HT1080 (cell line): ENCODE measurements around the gene DEAF1.

RAMPAGE:
- cytosol, long total RNA = no peak
- long total RNA = no peak
- nucleus, long total RNA = no peak
These were observed 14.6 kb downstream of the DEAF1 start for GRCh38 chr11:680385-680927.

GRCh38 chr11:695130-695472 is at the start of gene DEAF1:
Gene DEAF1 (minus strand): TSS chr11:695222.
RAMPAGE:
- cytosol, long total RNA = no peak
- long total RNA = no peak
- nucleus, long total RNA = no peak

DNA sequence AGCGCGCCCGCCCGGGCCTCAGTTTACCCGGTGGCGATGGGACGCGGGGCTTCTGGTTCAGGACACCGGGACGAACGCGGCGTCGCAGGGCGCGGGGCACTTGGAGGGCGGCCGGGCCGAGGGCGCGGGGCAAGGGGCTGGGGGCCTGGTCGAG is 157 bp downstream of the EPS8L2 start:
RAMPAGE:
- cytosol, long total RNA = no peak
- long total RNA = no peak
- nucleus, long total RNA = no peak

DNA sequence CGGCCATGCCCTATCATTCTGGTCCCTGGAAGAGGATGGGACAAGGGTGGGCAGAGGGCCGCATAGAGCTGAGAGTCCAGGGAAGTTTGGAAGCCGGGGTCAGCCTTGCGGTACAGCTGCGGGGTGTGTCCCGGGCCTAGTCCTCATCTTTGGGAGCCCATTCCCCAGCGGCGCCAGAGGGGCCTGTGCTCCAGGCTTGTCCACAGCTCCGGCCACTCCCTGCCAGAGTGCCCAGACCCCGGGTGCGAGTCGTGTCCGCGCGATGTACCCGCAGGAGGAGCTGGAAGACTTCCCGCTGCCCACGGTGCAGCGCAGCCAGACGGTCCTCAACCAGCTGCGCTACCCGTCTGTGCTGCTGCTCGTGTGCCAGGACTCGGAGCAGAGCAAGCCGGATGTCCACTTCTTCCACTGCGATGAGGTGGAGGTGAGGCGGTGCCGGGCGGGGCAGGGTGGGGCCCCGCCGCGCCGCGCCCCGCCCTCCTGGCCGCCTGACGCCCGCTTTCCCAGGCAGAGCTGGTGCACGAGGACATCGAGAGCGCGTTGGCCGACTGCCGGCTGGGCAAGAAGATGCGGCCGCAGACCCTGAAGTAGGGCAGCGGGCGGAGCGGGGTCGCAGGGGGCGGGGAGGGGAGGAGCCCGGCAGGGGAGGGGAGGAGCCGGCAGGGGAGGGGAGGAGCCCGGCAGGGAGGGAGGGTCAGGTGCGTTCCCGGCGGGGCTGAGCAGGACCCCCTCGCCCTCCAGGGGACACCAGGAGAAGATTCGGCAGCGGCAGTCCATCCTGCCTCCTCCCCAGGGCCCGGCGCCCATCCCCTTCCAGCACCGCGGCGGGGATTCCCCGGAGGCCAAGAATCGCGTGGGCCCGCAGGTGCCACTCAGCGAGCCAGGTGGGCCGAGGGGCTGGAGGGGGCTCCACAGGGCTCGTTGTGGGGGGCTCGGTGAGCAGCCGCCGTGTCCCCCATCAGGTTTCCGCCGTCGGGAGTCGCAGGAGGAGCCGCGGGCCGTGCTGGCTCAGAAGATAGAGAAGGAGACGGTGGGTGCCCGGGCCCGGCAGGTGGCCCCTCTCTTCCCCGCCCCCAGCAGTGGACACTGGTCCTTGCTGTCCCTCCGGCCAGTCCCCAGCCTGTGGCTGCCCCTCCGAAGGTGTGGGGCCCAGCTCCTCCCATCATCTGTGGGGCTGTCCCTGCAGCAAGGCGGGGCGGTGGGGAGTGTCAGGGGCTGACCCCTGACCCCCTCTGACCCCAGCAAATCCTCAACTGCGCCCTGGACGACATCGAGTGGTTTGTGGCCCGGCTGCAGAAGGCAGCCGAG is 14.7 kb downstream of the EPS8L2 start:
RAMPAGE:
- cytosol, long total RNA = no peak
- long total RNA = no peak
- nucleus, long total RNA = no peak

RAMPAGE:
- cytosol, long total RNA = no peak
- long total RNA = no peak
- nucleus, long total RNA = no peak
These were observed 9.3 kb upstream of the TALDO1 start for GRCh38 chr11:737889-738408.

GRCh38 chr11:813153-814142 is 3.7 kb downstream of the RPLP2 start:
RAMPAGE:
- cytosol, long total RNA = no peak
- long total RNA = no peak
- nucleus, long total RNA = no peak

RAMPAGE:
- cytosol, long total RNA = no peak
- long total RNA = no peak
- nucleus, long total RNA = no peak
These were observed 2.6 kb downstream of the POLR2L start for GRCh38 chr11:839571-840195.

DNA sequence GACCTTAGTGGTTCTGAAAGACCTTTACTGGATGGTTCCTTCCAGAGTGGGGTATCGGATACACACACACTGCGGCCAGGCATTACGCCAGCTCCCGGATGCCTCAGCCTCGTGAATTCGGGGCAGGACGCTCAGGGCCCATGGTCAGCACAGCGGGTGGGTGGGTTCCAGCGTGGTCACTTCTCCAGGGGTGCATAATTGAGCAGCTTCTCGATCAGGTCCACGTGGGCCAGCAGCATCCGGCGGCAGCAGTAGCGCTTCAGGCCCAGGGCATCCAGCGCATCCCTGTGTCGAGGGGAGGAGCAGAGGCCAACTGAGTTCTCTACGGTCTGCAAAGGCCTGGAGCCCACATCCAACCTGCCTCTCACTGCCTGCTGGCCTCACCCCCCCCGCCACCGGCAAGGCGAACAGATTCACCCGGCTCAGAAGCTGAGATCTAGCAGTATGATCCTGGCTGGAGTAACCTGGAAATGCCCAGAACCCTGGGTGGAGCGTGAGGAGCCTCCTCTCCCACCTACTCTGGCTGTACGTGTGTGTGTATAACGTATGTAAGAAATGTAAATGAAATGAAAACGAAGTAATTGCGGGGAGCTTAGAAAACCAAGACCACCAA is 2.0 kb downstream of the POLR2L start:
RAMPAGE:
- cytosol, long total RNA = no peak
- long total RNA = no peak
- nucleus, long total RNA = no peak

RAMPAGE:
- cytosol, long total RNA = no peak
- long total RNA = no peak
- nucleus, long total RNA = no peak
These were observed 6.8 kb downstream of the TSPAN4 start for GRCh38 chr11:849223-850119.

DNA sequence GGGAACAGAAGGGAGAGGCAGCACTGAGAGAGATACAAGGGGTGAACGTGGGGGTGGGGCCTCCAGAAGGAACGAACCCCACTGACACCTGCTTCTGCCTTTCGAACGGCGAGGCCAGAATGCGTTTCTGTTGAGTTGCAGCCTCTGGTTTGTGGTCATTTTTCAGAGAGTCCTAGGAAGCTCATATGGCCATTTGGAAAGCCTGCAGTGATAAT is 6.2 kb upstream of the CHID1 start:
RAMPAGE:
- cytosol, long total RNA = no peak
- long total RNA = no peak
- nucleus, long total RNA = no peak

DNA sequence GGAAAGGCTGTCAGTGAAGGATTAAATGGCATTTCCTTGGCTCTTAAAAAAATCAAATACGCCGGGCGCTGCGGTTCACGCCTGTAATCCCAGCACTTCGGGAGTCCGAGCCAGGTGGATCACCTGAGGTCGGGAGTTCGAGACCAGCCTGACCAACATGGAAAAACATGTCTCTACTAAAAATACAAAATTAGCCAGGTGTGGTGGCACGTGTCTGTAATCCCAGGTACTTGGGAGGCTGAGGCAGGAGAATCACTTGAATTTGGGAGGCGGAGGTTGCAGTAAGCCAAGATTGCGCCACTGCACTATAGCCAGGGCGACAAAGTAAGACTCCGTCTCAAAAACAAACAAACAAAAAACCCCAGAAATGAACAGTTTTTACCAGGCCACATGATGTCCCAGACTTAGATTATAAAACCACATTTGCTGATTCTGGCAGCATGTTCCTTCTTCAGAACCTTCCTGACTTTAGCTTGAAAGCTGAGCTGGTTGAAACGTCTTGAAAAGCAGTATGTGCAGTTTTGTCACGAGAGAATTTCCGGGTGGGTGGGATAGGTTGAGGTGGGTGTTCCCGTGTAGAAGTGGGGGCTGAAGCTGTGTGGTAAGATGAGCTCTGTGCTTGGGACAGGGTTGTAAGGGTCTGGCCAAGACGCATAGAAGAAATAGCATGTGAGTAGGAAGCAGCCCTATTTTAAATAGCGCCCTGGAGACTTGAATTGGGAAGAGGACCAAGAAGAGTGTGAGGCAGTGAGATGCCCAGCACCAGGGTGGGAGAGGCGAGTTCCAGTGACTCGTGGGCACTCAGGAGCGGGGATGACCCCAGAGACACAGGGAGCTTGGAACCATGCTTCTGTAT is 7.5 kb downstream of the AP2A2 start:
RAMPAGE:
- cytosol, long total RNA = no peak
- long total RNA = no peak
- nucleus, long total RNA = no peak

DNA sequence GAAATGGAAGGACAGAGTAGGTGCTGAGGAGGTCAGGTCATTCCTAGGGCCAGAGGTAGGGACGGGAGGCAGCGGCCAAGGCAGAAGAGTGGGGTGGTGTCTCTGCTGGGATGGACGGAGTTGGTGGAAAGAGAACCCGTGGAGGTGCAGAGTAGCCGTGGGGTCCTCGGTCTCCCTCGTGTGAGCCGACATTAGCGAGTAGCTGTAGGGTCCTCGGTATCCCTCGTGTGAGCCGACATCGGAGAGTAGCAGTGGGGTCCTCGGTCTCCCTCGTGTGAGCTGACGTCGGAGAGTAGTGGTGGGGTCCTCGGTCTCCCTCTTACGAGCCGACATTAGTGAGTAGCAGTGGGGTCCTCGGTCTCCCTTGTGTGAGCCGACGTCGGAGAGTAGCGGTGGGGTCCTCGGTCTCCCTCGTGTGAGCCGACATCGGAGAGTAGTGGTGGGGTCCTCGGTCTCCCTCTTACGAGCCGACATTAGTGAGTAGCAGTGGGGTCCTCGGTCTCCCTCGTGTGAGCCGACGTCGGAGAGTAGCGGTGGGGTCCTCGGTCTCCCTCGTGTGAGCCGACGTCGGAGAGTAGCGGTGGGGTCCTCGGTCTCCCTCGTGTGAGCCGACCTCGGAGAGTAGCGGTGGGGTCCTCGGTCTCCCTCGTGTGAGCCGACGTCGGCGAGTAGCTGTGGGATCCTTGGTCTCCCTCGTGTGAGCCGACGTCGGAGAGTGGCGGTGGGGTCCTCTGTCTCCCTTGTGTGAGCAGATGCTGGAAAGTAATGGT is 49.6 kb downstream of the AP2A2 start:
RAMPAGE:
- cytosol, long total RNA = no peak
- long total RNA = no peak
- nucleus, long total RNA = no peak

DNA sequence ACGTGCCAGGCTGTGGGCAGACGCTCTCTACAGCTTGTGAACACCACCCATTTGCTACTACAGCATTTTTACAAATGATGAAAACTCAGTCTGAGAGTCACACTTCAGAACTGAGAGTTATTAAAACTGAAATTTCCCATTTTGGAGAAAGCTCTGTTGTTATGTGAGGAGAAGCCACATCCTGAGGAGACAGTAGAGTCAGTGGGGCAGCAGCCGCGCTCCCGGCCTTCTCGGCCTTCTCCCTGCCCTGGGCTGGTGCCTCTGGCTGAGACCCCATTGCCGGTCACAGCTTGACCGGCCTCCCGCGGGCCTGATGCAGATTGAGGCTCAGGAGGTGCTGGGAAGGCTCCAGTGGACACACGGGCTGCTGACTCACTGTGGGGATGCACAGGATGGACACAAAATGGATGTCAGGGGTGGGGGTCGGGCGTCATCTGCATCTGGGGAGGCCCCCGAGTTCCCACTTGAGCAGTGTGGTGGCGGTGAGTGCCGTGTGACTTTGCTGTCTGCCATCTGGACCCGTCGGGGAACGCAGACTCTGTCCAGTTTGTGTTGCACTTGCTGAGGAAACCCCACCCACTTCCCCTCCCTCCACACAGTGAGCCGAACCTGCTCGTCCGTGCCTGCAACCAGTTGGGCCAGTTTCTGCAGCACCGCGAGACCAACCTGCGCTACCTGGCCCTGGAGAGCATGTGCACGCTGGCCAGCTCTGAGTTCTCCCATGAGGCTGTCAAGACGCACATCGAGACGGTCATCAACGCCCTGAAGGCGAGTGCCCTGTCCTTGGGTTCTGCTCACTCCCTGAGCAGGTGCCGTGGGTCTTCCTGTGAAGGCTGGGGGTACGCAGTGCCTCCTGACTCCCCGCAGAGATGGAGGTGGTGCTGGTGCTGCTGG is 50.1 kb downstream of the MUC6 start:
RAMPAGE:
- cytosol, long total RNA = no peak
- long total RNA = no peak
- nucleus, long total RNA = no peak

DNA sequence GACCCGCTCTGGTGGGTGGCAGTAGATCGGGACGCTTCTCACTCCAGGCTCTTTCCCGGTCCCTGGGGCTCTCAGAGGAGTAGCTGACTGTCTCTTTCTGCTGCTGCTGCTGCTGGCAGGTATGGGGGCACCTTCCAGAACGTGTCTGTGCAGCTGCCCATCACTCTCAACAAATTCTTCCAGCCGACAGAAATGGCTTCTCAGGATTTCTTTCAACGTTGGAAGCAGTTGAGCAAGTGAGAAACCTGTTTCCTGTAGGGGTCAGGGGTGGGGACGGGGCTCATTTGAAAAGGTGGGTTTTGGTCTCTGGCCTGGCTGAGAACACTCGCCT is 27.6 kb downstream of the MUC6 start:
RAMPAGE:
- cytosol, long total RNA = no peak
- long total RNA = no peak
- nucleus, long total RNA = no peak

DNA sequence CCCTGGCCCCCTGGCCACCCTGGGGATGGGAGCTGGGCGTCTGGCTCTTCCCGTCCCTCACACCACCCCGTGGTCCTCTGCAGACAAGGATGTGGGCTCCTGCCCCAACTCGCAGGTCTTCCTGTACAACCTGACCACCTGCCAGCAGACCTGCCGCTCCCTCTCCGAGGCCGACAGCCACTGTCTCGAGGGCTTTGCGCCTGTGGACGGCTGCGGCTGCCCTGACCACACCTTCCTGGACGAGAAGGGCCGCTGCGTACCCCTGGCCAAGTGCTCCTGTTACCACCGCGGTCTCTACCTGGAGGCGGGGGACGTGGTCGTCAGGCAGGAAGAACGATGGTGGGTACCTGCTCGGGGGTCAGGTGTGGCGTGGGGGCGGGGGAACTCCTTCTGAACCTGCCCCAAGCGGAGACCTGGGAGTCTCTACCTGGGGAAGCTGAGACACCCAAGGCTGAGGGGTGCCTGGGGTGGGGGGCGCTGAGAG is 48.5 kb upstream of the MUC6 start:
RAMPAGE:
- cytosol, long total RNA = no peak
- long total RNA = no peak
- nucleus, long total RNA = no peak

RAMPAGE:
- cytosol, long total RNA = no peak
- long total RNA = no peak
- nucleus, long total RNA = no peak
These were observed 15.4 kb upstream of the MUC5B start for GRCh38 chr11:1207438-1207951.

GRCh38 chr11:1229562-1230013 is 6.7 kb downstream of the MUC5B start:
RAMPAGE:
- cytosol, long total RNA = no peak
- long total RNA = no peak
- nucleus, long total RNA = no peak

DNA sequence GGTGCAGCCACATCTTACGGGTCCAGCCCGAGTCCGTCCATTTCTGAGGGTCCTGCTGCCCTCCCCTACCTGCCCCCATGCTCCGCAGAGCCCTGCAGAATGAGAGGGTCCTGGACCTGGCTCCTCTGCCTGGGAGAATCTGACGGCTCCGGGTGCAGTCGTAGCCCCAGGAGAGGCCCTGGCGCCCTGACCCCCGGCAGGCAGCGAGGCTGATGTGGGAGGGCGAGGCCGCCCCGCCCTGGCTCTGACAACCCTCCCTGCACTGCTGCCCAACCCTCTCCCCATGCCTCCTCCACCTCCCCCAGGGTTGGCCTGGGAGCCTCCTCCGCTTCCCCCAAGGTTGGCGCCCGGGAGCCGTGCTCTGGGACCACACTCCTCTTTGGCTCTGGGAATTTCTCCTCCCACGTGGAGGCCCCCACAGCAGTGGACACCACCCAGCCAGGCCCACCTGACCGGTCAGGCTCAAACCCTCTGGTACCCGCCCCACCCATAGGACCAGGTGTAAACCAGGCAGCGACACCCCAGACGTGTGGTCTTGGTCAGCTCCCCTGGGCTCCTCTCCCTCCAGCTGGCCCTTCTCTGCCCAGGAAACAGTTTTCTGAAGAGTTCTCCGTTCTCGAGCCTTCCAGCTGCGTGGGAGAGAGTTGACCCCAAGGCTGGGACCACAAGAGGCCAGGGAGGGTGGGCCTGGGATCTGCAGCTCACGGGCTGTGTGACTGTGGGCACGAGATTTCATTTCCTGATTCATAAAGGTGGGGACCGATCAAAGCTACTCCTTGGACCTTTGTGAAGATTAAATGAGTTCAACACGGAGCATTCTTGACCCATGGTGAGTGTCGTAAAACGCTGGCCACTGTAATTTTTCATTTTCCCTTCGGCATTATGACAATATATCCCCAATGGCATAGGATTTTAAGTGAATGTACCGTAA is 39.5 kb upstream of the BRSK2 start:
RAMPAGE:
- cytosol, long total RNA = no peak
- long total RNA = no peak
- nucleus, long total RNA = no peak

GRCh38 chr11:1517732-1518085 is 31.1 kb upstream of the MOB2 start:
RAMPAGE:
- cytosol, long total RNA = no peak
- long total RNA = no peak
- nucleus, long total RNA = no peak

DNA sequence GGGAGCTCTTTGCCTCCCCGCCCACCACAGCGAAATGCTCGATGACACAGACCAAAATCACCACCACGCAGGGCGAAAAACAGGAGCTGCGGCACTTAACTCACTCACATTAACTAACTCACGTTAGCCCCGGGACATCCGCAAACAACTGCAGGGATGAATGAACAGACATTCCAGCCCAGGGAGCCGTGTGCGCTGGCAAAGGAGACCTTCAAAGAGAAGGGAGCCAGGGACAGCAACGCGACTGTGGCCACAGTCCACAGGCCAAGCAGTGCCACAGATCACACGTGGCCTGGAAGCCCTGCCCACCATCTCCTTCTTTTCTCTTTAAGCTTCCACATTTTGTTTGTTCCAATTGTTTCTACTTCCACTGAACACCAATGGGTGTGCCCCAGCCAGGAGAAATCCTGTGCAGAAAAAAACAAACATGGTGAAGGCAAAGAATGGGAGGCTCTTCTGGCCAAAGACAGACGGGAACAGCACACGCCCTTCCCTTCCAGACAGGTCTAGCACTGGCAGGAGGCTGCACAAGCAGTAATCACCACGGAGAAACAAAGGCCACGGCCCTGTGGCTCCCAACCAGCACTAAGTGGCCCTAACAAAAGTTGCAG is 39.2 kb downstream of the DUSP8 start:
RAMPAGE:
- cytosol, long total RNA = no peak
- long total RNA = no peak
- nucleus, long total RNA = no peak